SUDHL5 (cell line): ENCODE data around the genes CREB5, CPVL and CHN2.

- PRO-cap, result no peak
These were observed 88.8 kb downstream of the TAX1BP1 start for GRCh38 chr7:27828611-27829248.

GRCh38 chr7:27901217-27901975, 161.4 kb downstream of the TAX1BP1 start:
- PRO-cap, result no peak

DNA sequence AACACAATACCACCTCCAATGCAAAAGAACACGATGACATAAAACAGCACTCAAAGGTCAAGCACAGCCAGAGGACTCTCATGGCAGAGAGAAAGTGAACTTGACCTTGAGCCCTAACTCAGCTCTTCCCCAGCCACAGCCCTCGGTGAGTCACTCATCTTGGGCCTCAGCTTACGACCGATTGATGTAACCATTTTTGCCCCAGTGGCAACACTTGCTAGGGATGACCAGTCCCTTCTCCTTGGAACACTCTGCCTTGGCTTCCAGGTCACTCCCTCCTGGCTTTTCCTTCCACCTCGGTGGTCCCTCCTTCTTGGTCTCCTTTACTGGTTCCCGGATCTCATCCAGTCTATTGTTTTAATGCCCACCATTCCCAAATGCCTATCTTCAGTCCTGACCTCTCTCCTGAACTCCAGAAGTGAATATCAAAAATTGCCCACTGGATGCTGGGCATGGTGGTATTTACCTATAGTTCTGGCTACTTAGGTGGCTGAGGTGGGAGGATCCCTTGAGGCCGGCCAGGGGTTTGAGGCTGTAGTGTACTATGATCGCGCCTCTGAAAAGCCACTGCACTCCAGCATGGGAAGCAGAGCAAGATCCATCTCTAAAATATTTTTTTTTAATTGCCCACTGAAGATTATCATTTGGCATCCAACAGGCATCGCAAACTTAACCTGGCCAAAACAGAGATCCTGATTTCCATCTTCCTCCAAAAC, 77.6 kb downstream of the JAZF1 start:
- PRO-cap, result no peak

DNA sequence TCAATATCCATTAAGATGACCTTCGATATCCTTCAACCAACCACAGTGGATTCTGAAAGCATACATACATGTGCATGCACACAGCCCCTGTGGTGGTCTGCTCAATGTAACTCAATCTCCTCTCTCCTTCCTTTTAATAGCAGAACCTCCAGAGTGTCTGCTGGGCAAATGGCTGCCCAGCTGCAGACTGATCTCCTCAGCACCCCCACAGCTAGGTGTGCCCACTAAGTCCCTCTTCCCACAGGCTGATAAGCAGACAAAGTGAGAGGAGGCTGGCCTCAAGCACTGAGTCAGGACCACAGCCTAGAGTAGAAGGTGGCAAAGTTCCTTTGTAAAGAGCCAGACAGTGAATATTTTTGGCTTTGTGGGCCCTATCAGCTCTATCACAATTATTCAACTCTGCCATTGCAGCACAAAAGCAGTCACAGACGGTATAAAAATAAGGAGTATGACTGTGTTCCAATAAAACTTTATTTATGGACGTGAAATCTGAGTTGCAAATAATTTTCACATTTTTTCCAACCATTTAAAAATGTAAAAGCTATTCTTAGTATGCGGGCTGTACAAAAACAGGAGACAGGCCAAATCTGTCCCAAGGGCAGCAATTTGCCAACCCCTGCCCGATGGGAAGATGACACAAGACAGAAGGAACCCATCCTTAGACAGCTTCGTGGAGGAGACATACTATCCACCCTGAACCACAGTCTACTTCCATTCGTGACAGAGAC, 23.4 kb downstream of the JAZF1 start:
- PRO-cap, result no peak

- PRO-cap, result no peak
These were observed 10.1 kb downstream of the JAZF1 start for GRCh38 chr7:28170367-28171001.

- PRO-cap, result no peak
These were observed at the start of gene CREB5 for GRCh38 chr7:28412137-28412748. TSS of gene CREB5 (plus strand) at chr7:28412518.

DNA sequence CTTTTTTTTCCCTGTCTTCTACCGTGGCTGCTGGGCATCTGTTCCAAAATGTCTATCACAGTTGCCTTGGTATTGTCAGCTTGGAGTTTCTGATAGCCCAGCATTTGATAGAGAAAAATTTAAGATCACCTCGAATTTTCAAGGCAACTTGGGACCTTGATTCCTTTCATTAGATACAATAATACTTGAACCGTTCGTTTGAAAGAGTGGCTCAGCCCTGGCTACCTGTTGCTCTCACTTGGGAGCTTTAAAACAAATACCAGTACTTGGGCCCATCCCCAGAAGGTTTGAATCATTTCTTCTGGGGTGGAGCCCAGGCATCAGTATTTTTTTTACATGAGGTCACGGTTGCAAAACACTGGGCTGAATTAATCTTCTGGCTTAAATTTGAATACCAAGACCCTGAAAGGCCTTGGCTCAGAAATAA, 214.8 kb downstream of the CREB5 start:
- PRO-cap, result no peak

DNA sequence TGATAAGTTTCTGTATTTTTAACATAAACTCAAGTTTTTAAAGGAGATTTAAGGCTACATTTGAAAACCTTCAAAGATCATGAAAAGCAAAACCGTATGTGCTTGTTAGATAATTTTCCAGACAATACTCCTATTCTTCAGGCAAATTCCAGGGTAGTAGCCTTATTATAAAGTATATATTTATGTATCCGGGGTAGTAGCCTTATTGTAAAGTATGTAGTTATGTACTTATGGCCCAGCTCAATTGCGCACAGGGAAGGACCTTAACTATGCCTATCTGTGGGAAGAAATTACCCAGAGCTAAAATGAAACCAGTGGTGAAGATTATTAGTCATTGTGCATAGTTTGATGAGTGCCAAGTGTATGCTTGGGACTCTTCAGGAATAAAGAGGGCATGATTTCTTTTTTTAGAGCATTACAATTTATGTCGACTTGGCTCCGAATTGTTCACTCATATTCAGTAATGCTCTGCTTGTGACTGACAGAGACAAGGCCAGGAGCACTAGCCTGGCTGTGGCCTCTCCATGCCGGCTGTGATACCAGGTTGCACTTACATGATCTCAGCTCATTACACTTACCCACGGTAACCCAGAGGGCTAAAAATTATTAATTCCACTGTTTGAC, 269.6 kb downstream of the TRIL start:
- PRO-cap, result no peak

DNA sequence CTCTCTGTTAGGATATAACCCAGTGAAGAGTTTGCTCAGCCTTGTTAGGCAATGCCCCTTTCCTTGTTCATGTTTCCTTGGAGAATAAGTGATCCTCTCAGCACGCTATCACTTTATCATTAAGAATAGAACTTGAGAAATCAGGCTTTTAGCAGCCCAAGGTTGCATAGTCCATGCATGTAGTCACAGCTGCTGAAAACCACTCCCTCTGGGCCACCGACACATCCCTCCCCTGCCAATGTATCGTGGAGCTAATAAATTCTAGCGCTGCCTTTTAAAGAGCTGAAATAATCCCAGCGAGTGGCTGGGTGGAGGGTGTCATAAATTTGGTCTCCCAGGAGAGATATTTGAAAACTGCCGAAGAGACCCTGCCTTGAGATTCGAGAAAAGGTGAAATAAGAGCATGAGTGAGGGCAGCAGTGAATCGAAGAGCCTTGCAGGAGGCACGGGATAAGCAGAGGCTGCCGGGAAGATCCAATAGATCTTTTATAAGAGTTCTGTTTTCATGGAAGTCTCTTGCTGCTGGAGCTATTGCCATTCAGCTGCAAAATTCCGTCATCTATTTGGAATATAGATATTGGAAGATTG, 249.9 kb downstream of the TRIL start:
- PRO-cap, result no peak

DNA sequence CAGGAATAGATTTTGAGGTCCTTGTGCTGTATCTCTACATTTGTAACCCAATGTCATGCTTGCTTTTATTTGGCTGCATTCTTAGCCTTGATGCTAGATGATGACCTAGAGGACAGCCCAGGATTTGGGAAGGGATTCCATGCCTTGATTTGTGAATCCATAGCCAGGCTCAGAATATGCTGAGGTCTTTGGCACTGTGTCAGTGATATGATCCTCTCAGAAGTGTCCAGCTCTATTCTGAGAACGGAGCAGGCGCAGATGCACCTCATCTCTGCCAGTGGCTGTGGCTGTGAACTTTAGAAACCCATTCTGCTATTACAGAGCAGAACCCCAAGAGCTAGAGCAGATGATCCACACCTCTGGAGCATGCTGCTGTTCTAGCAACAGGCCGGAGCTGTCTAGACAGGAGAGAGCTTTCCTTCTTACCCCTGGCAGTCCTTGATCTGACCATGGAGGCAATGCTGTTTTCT, 212.8 kb downstream of the TRIL start:
- PRO-cap, result no peak

- PRO-cap, result no peak
These were observed 153.9 kb downstream of the TRIL start for GRCh38 chr7:28804081-28804729.

- PRO-cap, result no peak
These were observed 30.9 kb upstream of the TRIL start for GRCh38 chr7:28988996-28989402.

GRCh38 chr7:29091651-29092224, 54.6 kb downstream of the CPVL start:
- PRO-cap, result no peak

GRCh38 chr7:29146308-29147121, at the start of gene CPVL:
TSS of gene CPVL (minus strand) at chr7:29146537.
- PRO-cap, result no peak

DNA sequence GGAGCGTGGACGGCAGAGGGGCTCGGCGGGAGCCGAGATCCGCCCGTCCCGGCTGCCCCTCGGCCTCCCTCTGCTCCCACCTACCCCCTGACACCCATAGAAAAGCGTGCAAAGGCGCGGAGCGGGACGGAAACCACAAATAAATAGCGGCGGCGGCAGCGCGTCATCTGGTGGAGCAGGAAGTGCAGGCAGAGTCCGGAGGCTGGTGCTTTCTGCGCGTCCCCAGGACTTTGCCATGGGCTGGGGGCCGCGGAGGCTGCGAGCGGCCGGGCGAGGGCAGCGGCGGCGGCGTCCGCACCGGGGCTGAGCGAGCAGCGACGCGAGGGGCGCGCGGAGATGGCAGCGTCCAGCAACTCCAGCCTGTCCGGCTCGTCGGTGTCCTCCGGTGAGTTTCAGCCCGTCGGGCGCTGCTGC, at the start of gene CHN2:
Gene CHN2, plus strand, starts transcription at position 170 of the 414 bp plus-strand sequence.
- PRO-cap, result no peak

GRCh38 chr7:29199598-29200401, 5.2 kb downstream of the CHN2 start:
- PRO-cap, result no peak

GRCh38 chr7:29282846-29283390, 88.3 kb downstream of the CHN2 start:
- PRO-cap, result bidirectional peak, plus-strand start at chr7:29283087, minus-strand start at chr7:29282982

DNA sequence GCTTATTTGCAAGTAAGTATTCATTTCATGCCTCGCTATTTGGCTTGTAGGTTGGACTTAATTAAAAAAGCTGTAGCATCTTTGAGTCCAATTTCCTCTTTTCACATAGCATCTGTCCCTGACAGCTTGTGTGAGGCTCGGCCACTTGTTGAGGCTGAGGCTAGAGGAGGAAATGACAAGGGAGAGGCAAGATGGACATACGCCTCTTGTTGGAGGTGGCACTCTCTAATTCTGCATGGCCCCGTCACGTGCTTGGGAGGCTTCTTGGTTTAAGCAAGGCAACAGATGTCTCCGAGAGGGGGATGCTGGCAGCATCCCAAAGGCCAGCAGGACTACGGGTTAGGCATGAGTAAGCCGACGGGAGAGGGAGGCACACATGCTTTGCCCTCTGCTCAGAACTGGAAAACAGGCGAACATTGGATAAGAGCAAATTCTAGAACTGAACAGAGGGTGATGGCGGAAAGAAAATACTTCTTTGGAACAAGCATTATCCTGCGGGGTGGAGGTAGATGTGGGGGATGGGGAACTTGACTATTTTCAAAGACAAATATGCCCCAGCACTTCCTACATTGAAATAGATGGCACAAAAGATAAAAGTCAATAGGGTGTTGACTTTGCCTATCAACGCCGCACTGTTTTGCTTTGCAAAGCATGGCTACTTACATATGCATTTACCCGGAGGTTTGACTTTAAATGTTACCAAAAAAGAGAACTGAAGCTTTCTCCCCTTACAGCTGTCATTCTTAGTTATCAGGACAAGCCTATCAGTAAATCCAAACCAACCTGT, 94.7 kb downstream of the CHN2 start:
- PRO-cap, result bidirectional peak, plus-strand start at position 163 of the sequence, minus-strand start at position 173 of the sequence; bidirectional peak, plus-strand start at position 718 of the sequence, minus-strand start at position 592 of the sequence

DNA sequence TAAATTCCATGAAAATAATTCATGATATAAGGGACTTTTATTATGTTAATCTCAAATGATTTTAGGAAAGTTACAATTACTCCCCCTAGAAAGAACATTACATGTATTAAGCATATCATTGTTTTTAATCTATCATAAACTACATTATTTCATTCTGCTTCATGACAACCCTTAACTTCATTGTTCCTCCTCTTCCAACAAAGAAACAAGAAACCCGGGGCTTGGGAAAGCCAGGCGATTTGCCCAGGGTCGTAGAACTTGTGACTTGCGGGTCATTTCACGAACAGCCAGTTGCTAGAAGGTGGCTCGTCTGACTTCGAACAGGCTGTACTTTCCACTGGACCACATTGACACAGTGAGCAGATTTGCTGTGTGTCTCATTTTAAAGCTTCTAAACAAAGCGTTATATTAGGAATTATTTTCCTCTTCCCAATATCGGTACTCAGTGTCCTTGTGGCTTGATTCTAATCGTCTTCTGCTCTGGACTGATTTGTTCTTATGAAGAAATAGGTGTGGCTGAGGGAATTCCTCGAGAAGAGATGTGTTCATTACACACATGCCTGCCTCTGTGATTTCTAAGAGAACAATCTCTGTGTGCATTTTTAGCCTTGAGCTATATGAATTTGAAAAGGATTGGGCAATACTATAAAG, 150.1 kb upstream of the PRR15 start:
- PRO-cap, result no peak

- PRO-cap, result no peak
These were observed 137.1 kb upstream of the PRR15 start for GRCh38 chr7:29426417-29426982.